Metastatic Breast Carcinoma in the Brain (tissue), 10 donors: ENCODE measurements around a stretch of chr9.

DNA sequence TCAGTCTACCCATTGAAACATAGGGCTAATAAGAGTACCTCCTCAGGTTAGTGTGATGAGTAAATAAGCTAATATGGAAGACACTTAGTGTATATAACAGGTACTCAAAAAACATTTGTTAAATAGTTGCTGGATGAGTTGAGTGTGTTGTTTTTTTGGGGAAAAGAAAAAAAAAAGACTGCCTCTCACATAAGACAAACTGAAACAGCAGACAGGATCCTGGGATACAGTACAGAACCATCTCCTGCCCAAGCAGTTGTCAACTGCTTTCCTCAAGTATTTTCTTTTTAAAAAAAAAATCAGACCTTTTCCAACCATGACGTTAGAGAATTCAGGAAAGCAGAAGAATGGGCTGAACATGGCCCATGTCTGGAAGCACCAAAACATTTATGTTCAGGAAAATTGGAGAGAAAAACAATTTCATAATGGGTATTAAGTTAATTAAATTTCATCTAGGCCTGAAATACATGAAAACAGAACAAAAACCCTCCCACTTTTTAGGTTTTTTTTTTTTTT is 5.0 kb downstream of the STOM start:
- PRO-cap, 10 experiments: no peak in any of the 10 experiments

GRCh38 chr9:121398061-121398882 is 28.2 kb upstream of the STOM start:
- PRO-cap, 10 experiments: no peak in any of the 10 experiments

DNA sequence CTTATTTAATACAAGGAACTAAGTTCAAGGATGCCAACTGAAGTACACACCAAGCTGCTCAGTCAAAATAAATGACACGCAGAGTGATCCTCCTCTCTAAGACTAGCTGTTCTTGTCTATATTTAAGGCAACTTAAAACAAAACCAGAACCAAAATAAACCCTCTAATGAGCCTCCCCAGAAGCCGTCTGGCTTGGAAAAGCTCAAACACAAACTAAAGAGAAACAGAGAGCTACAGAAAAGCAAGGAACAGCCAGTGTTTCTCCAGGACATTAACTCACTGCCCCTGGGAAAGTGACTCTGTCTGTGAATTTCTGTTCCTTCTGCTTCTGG is 15.0 kb downstream of the GGTA1 start:
- PRO-cap, 10 experiments: no peak in any of the 10 experiments

- PRO-cap, 10 experiments: no peak in any of the 10 experiments
Measured at GRCh38 chr9:121494021-121494775, 5.4 kb downstream of the GGTA1 start.

DNA sequence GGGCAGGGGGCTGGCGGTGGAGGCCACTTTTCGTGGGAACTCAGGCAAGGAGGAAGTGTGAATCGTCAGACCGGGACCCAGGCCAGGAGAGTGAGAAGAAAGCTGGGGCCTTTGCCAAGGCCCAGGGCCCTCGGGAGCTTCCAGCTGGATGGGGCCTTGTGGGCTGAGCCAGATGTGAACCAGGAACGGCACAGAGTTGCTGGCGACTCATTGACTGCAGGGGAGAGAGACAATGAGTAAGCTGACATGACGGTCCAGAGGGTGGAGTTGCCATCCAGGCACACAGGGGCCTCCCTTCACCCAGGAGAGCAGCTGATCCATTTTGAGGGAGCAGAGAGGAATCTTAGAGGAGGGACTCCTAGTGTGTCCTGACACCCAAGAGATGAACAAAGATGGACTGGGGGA is 30.1 kb upstream of the GGTA1 start:
- PRO-cap, 10 experiments: peak in 1 of 10 experiments; most common plus-strand start position 210 of the sequence (in 1)

- PRO-cap, 10 experiments: no peak in any of the 10 experiments
Measured at GRCh38 chr9:121622529-121623329, 28.7 kb upstream of the DAB2IP start.

DNA sequence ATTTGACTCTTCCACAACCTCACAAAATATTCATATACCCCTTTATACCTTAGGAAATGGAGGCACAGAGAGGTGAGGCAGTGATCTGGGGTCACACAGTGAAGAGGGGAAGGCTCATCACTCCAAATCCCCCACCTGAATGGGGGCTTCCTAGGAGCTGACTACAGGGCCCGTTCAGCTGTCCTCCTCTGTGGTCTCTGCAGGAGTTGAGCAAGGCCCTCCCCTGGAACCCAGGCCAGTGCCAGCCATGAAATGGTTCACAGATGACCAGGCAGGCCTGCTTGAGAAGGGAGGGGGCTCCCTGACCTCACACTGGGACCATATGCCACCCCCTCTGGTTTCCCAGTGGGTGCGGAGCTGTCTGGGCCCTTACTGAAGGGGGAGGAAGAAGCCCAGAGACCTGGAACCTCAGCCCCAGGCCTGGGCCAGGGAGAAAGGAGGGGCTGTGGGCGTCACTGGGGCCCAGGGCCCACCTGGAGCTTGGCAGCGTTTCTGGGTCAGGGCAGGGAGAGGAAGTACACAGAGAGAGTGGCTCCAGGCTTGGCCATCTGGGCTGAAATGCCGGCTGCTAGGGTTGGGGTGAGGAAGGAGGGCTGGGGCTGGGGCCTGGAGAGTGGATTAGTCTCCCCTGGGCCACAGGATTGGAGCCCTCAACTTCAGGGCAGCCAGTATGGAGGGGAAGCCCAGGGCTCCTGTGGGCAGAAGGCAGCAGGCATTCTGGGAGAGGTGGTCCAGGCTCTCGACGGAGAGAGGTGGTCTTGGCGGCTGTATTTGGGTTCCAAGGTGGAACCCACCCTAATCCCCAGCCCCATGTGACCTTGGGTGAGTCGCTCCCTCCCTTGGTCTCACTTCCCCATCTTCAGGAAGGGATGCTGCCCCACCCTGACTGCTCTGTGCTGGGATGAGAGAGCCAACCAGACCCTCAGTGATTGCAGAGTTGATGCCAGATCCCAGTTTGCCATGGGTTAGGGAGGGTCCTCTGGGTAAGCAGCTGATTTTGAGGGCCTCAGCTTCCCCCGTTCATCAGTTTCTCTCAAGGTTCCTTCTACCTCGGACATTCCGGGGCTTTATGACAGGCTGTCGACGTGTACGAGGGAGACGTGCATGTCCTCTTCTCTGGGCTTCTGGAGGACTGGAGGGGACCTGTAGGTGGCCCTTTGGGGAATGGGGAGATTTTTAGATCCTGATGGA is 6.3 kb upstream of the DAB2IP start:
- PRO-cap, 10 experiments: no peak in any of the 10 experiments

- PRO-cap, 10 experiments: no peak in any of the 10 experiments
Measured at GRCh38 chr9:121701934-121702321, 50.5 kb downstream of the DAB2IP start.

DNA sequence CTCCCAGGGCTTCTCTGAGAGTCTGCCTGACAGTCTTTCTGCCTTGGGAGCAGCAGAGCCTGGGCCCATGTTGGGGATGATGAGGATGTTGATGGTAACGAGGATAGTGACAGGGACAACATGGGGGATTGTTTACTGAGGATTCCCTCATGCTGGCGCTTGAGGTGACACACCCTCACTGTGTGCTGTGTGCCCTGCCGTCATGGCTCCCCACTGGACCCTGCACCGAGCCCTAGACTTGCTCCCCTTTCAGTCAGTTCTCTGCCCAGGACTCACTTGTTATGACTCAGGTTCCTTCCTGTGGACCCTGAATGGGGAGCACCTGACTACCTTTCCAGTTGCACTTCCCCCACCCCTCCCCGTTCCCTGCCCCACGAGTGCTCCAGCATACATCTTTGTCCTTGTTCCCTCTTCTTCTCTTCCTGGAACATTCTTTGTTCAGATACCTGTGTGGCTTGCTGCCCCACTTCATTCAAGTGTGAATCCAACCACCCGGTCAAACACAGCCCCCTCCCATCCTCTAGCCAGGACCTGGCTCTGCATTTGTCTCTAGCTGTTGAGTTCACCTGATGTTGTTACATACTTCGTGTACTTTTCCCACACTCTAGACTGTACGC is 72.6 kb downstream of the DAB2IP start:
- PRO-cap, 10 experiments: no peak in any of the 10 experiments

GRCh38 chr9:121724933-121725734 is 73.7 kb downstream of the DAB2IP start:
- PRO-cap, 10 experiments: no peak in any of the 10 experiments

GRCh38 chr9:121736099-121736759 is 84.8 kb downstream of the DAB2IP start:
- PRO-cap, 10 experiments: peak in 10 of 10 experiments; most common plus-strand start chr9:121736635 (in 10); most common minus-strand start chr9:121736496 (in 4)

DNA sequence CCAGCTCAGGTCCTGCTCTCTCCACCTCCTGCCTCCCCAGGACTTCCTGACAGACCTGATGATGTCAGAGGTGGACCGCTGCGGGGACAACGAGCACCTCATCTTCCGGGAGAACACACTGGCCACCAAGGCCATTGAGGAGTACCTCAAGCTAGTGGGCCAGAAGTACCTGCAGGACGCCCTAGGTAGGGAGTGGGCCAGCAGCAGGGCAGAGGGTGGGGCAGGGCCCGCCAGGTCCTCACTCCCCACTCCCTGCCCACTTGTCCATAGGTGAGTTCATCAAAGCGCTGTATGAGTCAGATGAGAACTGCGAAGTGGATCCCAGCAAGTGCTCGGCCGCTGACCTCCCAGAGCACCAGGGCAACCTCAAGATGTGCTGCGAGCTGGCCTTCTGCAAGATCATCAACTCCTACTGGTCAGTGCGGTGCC is 112.0 kb downstream of the DAB2IP start:
- PRO-cap, 10 experiments: no peak in any of the 10 experiments

DNA sequence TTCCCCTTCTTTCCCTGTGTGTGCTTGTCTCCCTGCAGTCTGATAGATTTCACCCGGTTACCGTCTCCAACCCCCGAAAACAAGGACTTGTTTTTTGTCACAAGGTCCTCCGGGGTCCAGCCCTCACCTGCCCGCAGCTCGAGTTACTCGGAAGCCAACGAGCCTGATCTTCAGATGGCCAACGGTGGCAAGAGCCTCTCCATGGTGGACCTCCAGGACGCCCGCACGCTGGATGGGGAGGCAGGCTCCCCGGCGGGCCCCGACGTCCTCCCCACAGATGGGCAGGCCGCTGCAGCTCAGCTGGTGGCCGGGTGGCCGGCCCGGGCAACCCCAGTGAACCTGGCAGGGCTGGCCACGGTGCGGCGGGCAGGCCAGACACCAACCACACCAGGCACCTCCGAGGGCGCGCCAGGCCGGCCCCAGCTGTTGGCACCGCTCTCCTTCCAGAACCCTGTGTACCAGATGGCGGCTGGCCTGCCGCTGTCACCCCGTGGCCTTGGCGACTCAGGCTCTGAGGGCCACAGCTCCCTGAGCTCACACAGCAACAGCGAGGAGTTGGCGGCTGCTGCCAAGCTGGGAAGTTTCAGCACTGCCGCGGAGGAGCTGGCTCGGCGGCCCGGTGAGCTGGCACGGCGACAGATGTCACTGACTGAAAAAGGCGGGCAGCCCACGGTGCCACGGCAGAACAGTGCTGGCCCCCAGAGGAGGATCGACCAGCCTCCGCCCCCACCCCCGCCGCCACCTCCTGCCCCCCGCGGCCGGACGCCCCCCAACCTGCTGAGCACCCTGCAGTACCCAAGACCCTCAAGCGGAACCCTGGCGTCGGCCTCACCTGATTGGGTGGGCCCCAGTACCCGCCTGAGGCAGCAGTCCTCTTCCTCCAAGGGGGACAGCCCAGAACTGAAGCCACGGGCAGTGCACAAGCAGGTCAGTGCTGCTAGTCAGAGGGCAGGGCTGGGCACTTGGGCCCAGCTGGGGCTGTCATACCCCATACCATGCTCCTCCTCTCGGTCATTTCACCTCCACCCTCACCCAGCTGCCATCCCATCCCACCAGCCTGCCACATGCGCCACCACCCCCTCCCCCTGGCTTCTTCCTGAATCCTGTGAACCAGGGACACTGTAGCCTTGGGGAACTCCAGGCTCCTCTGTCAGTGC is 121.5 kb downstream of the DAB2IP start:
- PRO-cap, 10 experiments: no peak in any of the 10 experiments

GRCh38 chr9:121883716-121884685 is 209.1 kb downstream of the TTLL11 start:
- PRO-cap, 10 experiments: no peak in any of the 10 experiments

GRCh38 chr9:121972525-121973331 is 120.4 kb downstream of the TTLL11 start:
- PRO-cap, 10 experiments: peak in 1 of 10 experiments; most common minus-strand start chr9:121972620 (in 1)

DNA sequence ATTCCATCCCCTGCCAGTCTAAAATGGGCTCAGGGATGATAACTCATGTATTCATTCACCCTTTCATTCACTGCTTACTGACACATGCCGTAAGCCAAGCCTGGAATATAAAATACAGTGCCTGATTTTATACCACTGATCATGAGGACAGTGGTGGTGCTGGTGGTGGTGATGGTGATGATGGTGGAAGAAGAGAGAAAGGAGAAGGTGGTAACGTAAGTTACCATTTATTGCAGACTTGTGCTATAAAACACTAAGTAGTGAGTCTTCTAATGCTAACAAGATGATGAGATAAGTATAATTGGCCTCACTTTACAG is 1.3 kb downstream of the TTLL11 start:
- PRO-cap, 10 experiments: no peak in any of the 10 experiments

DNA sequence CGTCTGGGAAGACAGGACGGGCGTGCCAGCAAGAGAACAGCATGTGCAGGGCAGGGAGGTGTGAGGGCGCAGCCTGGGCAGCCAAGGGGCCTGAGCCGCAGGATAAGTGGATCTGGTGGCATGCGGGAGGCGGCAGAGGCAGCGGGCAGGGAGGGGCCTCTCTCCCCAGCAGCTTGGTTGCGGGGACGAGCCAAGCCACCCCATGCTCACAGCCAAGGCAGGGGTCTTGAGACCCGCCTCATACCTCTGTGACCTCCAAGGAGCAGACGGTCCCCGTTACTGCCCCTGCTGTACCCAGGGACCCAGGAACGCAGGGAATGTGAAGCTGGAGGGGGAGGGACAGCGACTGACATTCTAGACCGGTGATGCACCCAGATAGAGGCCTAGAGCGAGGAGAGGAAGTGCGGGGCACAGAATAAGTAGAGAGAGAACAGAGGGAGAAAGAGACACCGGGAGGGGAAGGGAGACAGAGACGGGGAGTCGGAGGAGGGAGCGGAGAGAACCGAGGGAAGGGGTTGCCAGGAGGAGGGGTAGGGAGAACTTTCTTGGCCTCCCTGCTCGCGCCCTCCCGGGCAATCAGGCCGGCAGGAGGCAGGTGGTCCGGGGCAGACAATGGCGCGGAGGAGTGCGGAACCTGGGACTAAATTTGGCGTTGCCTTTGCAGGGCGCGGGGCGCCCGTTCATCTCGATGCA is 33.1 kb upstream of the TTLL11 start:
- PRO-cap, 10 experiments: no peak in any of the 10 experiments

DNA sequence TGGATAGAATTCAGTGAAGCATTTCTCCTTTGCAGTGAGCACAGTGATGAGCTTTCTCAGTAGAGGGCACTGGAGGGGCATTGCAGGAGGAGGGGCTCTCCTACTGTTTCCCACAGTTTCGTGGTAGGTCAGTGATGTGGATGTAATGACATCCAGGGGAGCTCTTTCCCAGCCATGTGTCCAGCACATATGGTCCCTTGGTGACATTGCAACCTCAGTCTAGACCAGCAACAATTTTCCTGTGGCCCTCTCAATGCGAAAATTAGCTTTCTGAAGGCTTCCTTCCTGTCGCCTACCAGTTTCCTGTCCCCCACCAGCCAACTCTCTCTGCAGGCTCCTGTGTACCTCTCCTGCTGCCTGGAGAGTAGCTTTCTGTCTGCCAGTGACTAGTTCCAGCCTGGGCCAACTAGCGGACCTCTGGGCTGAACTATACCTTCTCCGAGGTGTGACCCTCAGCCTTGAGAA is 7.0 kb upstream of the PDCL start:
- PRO-cap, 10 experiments: no peak in any of the 10 experiments

GRCh38 chr9:122864963-122865687 is 36.7 kb upstream of the PDCL start:
- PRO-cap, 10 experiments: no peak in any of the 10 experiments

DNA sequence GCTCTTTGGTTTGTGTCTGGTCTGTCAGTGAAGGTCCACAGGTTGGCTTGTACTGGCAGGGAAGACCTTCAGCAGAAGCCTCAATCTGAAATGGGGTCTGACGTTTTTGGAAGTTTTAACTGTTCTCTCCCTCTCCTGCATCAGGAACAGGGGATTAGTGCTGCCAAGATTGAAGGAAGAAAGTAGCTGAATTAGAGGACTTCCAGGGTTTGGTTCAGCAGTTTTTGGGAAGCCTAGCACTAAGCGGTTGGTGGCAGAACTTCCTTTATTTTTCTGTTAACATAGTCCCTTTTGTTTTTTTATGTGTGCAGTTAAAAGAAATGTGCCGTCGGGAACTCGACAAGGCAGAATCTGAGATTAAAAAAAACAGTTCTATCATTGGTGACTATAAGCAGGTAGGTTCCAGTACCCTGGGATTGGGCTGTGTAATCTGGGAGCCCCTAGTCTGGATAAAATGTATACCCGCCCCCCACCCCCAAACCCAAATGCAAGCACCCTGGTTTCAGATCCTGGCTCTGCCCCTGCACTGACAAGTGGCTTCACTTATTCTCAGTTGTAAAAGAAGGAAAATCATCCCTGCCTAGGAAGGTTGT is 65.0 kb downstream of the GPR21 start:
- PRO-cap, 10 experiments: no peak in any of the 10 experiments